T-cell (primary cell): ENCODE data around the gene WDR81.

DNA sequence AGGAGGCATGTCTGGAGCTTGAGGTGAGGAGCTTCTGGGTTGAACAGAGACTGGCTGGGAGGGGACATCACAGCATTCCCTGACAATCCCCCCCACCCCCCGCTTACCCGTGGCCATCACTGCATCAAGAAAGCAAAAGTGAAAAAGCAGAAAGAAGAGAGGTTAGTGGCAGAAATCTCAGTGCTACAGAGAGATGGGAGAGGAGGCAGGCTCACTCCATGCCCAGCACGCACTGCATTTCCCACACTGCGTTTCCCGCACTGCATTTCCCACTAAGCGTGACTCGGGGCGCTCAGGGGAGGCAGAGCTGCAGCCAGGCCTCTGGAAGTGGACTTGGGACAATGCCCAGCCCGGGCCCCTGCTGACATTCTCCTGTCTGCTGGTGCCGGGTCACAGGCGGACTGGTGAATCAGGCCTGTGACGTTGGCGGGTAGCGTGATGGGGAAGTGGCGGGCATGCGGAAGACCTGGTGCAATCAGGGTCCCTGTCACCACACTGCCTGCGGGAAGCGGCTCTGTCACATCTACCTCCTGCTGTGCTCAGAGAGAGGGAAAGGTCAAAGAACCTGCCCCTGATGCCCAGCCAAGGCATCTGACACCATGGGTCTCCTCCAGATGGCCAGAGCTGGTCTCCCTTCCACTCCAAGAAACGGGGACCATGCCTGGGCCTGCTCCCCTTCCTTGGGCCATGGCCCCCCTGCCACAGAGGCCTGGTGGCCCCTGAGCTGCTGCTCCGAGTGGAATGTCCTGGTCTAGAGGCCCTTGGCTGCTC, 24.4 kb upstream of the PITPNA start:
- PRO-cap, 7 experiments: no peak in any of the 7 experiments

DNA sequence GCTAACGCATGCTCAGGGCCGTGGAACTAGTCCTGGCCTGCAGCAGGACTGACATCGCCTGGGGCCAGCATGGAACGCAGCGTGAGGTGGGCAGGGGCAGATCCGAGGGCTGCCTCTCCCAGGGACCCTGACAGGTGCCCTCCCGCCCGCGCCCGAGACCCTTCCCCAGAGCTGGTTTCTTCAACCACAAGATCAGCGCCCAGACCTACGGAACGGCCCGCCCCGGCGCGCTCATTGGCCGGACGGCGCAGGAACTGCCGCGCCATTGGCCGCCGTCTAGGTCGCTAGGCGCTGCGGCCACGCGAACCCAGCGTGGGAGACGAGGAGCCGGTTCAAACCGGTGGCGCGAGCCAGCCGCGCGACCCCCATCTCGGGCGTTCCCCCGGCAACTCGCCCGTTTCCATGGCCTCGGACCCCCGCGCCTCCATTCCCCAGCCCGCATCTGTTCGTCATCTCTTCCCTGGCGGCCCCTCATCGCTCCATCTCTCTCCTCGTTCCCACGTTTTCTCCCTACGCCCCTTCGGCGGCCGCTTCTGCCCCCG, 353 bp downstream of the SLC43A2 start:
- PRO-cap, 7 experiments: peak in 5 of 7 experiments; most common plus-strand start position 279 of the sequence (in 2); most common minus-strand start position 173 of the sequence (in 3)

GRCh38 chr17:1629459-1630297, 1.0 kb upstream of the SLC43A2 start:
- PRO-cap, 7 experiments: no peak in any of the 7 experiments

DNA sequence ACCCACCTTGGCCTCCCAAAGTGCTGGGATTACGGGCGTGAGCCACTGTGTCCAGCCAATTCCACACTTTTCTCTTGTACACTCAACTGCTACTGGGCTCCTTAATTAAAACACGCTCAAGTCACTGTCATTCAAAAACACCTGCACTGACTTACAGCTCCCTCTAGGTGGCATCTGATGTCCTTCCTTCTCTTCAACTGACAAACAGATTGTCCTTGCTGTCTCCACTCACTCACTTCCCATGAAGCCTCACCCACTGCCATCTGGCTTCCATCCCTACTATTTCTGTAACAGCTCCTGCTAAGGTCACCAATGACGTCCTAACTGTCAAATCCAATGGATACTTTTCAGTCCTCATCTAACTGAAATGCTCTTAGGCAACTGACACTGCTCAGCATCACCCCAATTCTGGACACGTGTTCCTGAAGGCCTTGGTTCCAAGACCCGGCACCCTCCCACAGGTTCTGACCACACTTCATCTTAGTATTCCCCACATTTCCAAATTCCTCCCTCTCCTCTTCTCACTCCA, 15.3 kb downstream of the PRPF8 start:
- PRO-cap, 7 experiments: no peak in any of the 7 experiments

DNA sequence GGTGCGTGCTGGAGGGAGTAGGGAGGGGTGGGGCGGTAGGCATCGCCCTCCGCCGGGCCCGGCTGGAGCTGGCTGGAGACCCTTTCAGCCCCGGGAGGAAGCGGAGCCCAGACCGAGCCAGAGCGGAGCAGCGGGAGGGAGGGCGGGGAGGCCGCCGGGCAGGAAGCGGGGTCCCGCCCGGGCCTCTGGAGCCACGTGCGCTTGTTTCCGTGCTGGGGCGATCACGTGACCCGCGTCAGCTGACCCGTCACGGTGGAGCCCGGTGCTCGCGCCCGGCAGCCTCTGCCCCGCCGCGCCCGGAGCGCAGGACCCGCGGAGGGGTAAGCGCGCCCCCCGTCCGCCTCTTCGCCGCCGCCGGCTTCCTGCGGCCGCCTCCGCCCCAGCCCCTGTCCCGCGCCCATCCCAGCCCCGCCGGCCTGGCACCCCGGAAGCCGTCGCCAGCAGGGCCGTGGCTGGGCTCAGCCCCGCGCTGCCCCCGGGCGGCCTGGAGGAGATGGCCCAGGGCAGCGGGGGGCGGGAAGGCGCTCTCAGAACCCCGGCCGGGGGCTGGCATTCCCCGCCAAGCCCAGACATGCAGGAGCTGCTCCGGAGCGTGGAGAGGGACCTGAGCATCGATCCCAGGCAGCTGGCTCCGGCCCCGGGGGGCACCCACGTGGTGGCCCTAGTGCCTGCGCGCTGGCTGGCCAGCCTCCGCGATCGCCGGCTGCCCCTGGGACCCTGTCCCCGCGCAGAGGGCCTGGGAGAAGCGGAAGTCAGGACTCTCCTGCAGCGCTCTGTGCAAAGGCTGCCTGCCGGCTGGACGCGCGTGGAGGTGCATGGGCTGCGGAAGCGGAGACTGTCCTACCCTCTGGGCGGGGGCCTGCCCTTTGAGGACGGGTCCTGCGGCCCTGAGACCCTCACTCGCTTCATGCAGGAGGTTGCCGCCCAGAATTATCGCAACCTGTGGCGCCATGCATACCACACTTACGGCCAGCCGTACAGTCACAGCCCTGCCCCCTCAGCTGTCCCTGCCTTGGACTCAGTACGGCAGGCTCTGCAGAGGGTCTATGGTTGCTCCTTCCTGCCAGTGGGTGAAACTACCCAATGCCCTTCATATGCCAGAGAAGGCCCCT, at the start of gene WDR81:
TSS of gene WDR81 (plus strand) at position 238 of the 1,112 bp plus-strand sequence.
- PRO-cap, 7 experiments: peak in 7 of 7 experiments; most common plus-strand start position 238 of the sequence (in 7); most common minus-strand start position 137 of the sequence (in 5)

DNA sequence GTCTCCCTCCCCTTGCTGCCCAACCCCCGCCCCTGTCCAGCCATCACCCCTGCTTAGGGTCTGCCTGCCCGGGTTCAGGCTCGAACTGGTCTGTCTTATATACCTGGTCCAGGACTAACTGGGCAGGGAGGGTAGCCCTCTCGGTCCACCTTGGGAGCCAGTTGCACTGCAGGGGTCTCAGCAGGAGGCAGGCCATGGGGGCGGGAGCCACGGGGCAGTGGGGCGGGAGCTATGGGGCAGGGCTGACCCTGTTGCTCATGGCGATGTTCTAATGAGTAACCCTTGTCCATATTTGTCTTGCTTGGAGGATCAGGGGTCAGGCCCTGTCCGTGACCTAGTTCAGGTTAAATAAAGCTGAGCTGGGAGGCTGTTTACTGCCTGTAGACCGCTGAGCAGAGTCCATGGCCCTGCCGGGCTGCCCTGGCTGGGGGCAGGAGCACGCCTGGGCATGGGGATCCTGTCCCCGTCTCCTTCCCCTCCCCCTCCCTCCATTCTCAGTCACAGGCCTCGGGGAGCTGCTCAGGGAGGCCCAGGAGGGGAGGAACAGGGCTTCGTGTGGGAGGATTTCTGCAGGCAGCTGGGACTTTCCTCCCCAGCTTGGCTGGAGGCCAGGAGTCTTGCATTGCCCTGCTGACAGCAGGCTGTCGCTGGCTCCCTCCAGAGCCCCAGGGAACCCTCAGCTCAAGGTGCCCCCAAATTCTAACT, 6.3 kb upstream of the SERPINF2 start:
- PRO-cap, 7 experiments: no peak in any of the 7 experiments

DNA sequence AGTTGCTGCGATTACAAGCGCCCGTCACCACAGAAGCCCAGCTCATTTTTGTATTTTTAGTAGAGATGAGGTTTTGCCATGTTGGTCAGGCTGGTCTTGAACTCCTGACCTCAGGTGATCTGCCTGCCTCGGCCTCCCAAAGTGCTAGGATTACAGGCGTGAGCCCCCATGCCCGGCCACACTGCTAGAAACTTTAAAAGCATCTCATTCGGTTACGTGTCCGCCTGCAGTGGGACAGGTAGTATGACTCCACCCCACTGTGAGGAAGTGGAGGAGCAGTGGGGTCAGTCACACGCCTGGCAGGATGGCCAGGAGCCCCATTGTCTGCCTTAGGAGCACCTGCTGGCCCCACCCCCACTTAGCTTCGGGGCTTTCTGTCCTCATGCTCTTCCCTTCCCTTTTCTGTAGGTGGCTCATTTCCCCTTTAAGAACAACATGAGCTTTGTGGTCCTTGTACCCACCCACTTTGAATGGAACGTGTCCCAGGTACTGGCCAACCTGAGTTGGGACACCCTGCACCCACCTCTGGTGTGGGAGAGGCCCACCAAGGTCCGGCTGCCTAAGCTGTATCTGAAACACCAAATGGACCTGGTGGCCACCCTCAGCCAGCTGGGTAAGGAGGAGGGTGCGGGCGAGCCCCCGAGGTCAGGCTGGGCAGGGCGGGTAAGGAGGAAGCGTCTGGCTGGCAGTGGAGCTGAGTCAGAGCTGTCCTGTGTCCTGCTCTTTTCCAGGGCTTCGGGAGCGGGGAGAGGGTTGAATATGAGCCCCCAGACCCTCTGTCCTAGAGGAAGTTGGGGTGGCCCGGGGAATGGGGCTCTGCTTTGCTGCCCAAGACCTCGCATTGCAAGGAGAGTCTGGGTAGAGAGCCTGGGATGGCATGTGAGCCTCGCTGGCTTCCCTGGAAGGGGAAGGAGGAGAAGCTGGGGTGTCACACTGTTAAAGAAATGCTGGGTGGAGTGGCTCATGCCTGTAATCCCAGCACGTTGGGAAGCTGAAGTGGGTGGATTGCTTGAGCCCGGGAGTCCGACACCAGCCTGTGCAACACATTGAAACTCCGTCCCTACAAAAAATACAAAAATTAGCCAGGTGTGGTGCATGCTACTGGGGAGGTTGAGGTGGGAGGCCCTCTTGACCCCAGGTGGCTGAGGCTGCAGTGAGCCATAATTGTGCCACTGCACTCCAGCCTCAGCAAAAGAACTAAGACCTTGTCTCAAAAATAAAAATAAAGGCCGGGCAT, 9.3 kb upstream of the SERPINF1 start:
- PRO-cap, 7 experiments: no peak in any of the 7 experiments

GRCh38 chr17:1762176-1762440, 248 bp downstream of the SERPINF1 start:
- PRO-cap, 7 experiments: no peak in any of the 7 experiments

DNA sequence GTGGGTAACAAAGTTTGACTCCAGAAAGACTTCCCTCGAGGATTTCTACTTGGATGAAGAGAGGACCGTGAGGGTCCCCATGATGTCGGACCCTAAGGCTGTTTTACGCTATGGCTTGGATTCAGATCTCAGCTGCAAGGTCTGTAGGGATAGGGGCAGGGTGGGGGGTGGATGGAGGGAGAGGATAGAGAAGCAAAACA, 13.1 kb downstream of the SERPINF1 start:
- PRO-cap, 7 experiments: no peak in any of the 7 experiments

GRCh38 chr17:1873200-1873882, 43.5 kb downstream of the RPA1 start:
- PRO-cap, 7 experiments: peak in 1 of 7 experiments; most common plus-strand start chr17:1873683 (in 1); most common minus-strand start chr17:1873493 (in 1)

DNA sequence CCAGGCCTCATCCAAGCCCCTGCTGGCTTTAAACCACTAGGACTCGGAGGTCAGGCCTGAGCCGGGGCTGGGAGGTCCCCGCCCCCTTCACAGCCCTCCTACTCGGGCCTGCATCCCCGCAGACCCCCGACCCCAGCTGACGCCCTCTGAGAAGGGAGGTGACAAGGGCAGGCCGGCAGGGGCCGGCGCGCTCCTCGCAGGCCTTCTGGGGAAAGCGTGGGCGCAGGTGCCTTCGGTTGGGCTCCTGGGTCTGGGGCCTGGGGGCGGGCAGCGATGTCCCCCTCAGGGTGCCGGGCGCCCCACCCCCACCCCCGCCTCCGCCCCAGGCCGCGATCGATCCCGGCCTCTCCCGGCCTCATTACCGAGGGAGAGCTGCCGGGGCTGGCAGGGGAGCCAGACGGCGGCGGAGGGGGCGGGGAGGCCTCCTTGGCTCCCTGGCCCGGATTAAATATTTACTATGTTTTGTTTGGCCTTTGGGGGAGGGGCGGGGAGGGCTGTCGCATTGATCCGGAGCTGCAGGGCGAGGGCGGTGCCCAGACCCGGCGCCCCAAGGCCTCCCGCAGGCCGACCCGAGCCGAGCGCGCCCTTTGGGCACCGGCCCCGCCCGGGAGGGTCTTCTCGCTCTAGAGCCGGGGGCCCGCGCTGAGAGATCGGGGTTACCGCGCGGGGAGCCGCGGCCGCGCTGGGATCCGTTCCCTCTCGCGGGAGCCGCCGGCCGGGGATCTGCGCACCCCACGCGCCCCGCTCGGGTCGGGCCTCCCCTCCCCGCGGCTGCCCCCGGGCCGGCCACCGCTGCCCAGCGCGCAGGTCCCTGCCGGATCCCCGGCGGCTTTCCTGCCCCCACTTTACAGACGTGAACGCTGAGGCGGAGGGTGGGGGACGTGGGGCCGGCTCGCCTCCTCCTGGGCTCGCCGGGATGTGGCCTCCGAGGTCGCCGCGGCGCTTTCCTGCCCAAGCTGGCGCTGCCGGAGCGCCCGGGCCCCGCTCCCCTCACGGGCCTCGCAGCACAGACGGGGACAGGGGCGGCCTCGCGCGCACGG, 27.1 kb downstream of the RTN4RL1 start:
- PRO-cap, 7 experiments: no peak in any of the 7 experiments

- PRO-cap, 7 experiments: no peak in any of the 7 experiments
Measured at GRCh38 chr17:2024125-2024745, 899 bp downstream of the RTN4RL1 start.

DNA sequence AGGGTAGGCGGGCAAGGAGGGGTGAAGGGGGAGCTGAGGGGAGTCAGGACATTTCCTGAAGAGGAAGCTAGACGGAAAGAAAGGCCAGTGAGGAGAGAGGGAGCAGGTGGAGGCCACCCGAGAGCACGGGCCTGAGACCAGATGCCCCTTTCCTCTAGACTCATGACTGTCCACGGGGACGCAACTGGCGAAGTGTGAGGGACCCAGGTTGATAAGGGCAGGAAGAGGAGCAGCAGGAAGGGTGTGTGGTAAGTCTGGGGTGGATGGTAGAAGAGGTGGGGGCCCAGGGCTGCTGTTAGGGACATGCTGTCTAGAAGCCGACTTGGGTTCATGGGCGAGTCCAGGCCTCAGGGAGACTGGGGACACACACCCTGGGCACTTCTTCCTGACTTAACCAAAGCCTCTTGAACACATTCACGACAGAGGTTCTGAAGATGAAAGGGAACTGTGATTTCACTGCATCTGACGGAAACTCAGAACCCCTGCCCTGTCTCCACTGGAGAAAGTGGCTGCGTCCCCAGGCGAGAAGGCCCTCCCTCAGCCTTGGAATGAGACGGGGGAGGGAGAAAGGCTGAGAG, 5.8 kb downstream of the HIC1 start:
- PRO-cap, 7 experiments: no peak in any of the 7 experiments

DNA sequence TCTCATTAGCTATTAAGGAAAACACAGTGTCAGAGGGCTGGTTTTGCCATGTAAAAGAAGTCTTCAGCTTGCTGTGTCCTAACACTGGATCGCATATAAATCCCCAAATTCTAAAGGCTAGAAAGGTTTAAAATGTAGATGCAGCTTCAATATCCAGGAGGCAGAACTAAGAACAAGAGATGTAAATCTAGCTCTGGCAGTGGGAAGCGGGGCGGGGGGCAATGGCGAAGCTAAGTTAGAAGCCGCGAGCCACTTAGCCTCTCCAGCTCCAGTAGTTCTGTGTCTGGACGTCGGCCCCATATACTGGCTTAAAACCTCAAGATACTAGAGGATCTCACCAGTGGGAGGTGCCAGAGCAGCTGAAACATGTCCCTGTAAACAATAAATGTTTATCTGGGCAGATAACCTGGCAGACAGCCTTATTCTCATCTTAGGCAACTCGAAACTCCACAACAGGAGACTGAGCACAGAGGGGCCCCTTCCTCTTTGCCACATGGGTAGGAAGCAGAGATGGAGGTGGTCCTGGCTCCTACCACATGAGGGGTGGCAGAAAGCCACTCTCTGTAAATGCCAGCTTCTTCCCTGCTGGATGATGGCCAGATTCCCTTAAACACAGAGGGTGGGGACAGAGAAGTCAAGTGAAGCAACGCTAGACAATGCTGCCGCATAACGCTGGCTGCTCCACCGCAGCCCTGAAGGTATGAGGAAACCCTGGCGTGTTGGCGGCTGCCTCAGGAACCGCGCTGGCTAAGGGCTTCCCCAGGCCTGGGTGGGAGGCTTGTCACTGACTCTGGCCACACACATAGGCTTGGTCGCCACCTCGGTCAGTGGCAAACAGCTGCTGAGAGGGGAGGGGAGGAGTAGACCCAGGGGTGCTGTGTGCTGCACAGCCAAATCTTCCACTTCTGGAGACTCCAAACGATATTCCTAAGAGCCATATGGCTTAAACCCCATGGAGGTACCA, 67.8 kb downstream of the HIC1 start:
- PRO-cap, 7 experiments: no peak in any of the 7 experiments

DNA sequence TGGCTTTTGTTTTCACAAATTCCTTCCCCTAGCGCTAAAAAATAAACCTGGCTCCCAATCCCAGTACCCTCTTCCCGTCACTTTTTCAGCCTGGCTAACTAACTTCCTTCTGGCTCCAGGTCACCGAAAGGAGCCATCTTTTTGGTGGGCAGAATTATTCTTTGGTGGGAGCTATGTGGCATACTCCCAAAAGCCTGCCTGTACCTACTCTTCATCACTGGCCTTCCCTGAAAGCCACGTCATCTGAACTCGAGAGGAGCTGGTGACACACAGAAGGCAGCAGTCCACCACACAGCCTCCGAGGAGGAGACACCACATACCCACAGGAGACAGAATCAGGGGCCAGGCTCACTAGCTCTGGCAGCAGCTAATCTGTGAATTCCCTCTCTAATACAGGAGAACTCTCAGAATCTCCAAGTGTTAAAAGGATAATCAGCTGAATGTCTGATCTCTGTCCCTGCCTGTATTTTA, 114.4 kb downstream of the SMG6 start:
- PRO-cap, 7 experiments: no peak in any of the 7 experiments

DNA sequence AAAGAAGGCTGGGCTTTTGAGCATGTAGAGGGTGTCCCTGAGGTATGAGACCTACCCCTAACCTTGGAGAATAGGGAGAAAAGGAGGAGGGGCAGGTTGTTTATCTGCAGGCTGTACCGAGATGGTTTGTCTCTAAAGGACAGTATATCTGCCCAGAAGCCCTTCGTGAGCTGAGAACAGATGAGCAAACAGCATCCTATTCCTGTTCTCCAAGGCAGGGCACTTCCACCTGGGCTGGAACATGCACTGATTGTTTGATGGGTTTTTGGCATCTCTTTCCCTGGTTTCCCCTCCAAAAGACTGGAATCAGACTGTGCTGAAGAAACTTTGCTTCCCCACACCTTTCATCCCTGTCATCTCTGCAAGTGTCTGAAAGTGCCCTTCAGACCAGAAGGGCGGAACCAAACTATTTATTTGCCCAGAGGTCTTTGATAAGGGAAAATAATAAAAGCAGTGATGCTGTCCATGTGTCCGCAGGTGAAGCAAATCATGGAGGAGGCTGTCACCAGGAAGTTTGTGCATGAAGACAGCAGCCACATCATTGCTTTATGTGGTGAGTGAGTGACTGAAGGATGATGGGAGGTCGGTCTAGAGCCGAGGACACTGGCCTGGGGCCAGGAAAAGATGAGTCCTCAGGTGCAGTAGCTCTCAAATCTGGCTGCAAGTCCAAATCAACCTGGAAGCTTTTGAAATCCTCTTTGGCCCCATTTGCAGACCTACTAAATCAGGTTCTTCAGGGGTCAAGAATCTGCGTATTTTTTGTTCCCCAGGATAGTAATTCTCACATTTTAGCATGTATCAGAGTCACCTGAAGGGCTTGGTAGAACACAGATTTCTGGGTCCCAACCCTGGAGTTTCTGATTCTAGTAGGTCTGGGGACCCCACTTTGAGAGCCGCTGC, 6.0 kb downstream of the SGSM2 start:
- PRO-cap, 7 experiments: no peak in any of the 7 experiments

GRCh38 chr17:2346343-2347111, 9.2 kb downstream of the SGSM2 start:
- PRO-cap, 7 experiments: no peak in any of the 7 experiments

DNA sequence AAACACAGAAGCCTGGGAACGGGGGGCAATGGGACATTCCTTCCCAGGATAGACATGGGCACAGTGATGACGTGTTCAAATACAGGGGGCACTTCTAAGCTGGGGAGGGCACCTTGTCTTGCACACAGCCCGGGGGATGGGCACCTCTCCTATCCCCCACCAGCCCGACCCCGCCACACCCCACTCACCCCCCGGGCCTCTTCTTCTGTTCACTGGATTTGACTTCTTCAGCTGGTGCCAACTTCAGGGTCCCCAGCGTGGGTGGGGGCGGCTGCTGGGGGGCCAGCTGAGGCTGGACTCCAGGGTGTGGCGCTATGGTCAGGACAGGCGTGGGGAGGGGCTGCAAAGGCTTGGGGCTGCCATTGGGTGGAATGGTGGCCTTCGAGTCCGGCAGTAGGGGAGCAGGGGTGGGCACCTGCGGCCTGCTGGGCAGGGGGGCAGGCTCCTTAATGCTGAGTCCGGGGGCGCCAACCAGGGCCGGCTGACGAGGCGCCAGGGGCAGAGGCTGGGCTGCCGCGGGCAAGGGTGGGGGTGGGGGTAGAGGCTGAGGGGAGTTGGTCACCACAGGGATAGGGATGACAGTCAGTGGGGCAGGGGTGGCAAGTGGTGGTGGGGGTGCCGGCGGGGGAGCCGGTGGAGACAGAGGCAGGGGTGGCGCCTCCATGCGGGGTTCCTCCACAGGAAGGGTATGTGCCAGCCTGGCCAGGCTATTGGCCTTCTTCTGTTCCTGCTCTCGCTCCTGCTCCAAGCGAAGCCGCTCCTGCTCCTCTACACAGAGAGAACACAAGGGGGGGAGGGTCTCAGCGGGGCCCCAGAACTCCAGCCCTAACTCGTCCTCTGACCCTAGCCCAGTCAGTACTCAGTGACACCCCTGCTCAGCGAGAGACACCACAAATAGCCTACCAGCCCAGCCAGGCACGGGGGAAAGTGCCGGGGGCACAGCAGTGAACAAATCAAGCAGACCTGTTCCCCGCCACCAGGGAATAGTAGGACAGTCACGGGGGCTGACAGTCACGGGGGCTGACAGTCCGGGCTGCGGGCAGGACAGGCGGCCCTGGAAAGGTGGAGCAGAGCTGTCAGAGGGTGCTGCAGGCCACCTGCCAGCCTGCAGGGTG, 5.8 kb downstream of the MNT start:
- PRO-cap, 7 experiments: peak in 2 of 7 experiments; most common minus-strand start position 832 of the sequence (in 2)

- PRO-cap, 7 experiments: no peak in any of the 7 experiments
Measured at GRCh38 chr17:2405191-2405997, 4.5 kb upstream of the MNT start.

DNA sequence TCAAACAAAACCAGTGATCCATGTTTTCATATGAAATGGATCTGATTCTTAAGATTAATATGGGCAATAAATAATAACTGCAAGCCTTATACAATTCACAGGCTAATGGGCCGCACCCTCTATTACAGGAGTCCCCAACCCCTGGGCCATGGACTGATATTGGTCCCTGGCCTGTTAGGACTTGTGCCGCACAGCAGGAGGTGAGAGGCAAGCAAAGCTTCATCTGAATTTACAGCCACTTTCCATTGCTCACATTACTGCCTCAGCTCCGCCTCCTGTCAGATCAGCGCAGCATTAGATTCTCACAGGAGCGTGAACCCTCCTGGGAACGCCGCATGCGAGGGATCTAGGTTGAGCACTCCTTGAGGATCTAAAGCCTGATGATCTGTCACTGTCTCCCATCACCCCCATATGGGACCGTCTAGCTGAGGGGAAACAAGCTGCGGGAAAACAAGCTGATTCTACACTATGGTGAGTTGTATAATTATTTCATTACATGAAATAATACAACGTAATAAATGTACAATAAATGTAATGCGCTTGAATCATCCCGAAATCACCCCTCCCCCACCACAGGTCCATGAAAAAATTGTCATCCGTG, 26.7 kb downstream of the METTL16 start:
- PRO-cap, 7 experiments: no peak in any of the 7 experiments